Endothelial cell of umbilical vein (primary cell): Measurements from ENCODE around the gene KCMF1.

DNA sequence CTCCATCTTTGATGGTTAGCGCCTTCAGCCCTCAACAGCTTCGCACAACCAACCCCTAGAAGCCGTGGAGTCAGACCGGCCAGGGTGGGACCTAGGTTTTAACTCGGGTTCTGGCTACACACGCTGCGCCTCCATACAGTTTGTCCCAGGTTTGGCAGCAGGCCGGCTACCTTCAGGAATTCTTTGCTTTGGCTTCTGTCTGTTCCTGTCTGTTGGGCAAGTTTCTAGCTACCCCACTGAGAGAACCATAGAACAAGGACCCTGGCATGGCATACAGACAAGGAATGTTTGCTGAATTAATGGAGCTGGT, 3.4 kb downstream of the PCGF1 start:
- PRO-cap: no peak
CAGE:
- cytosol, long polyA minus RNA: no peak
- cytosol, long polyA plus RNA: no peak
- long polyA plus RNA: no peak
- nucleus, long polyA minus RNA: no peak
- nucleus, long polyA plus RNA: no peak

GRCh38 chr2:74515418-74516684, 1.6 kb downstream of the TLX2 start:
- PRO-cap: unidirectional peak, minus-strand start at chr2:74516392
CAGE:
- cytosol, long polyA minus RNA: no peak
- cytosol, long polyA plus RNA: no peak
- long polyA plus RNA: no peak
- nucleus, long polyA minus RNA: no peak
- nucleus, long polyA plus RNA: no peak

GRCh38 chr2:74553556-74553867, 230 bp downstream of the LOXL3 start:
- PRO-cap: no peak
CAGE:
- cytosol, long polyA minus RNA: no peak
- cytosol, long polyA plus RNA: no peak
- long polyA plus RNA: no peak
- nucleus, long polyA minus RNA: no peak
- nucleus, long polyA plus RNA: no peak

- PRO-cap: no peak
CAGE:
- cytosol, long polyA minus RNA: no peak
- cytosol, long polyA plus RNA: no peak
- long polyA plus RNA: no peak
- nucleus, long polyA minus RNA: no peak
- nucleus, long polyA plus RNA: no peak
Observed at GRCh38 chr2:74718942-74719664, 65.1 kb downstream of the SEMA4F start.

GRCh38 chr2:74881250-74881865, 47.4 kb downstream of the HK2 start:
- PRO-cap: no peak
CAGE:
- cytosol, long polyA minus RNA: no peak
- cytosol, long polyA plus RNA: no peak
- long polyA plus RNA: no peak
- nucleus, long polyA minus RNA: no peak
- nucleus, long polyA plus RNA: no peak

GRCh38 chr2:74919784-74920330, 38.6 kb upstream of the POLE4 start:
- PRO-cap: no peak
CAGE:
- cytosol, long polyA minus RNA: no peak
- cytosol, long polyA plus RNA: no peak
- long polyA plus RNA: no peak
- nucleus, long polyA minus RNA: no peak
- nucleus, long polyA plus RNA: no peak

- PRO-cap: no peak
CAGE:
- cytosol, long polyA minus RNA: no peak
- cytosol, long polyA plus RNA: no peak
- long polyA plus RNA: no peak
- nucleus, long polyA minus RNA: no peak
- nucleus, long polyA plus RNA: no peak
Observed at GRCh38 chr2:75416456-75417355, 144.0 kb downstream of the EVA1A start.

GRCh38 chr2:75428761-75429030, 132.0 kb downstream of the EVA1A start:
- PRO-cap: no peak
CAGE:
- cytosol, long polyA minus RNA: no peak
- cytosol, long polyA plus RNA: no peak
- long polyA plus RNA: no peak
- nucleus, long polyA minus RNA: no peak
- nucleus, long polyA plus RNA: no peak

GRCh38 chr2:75551341-75551920, 9.3 kb downstream of the EVA1A start:
- PRO-cap: no peak
CAGE:
- cytosol, long polyA minus RNA: no peak
- cytosol, long polyA plus RNA: no peak
- long polyA plus RNA: start-site peak on the minus strand at chr2:75551418-75551556, 7 and 8 reads in 2 replicates
- nucleus, long polyA minus RNA: no peak
- nucleus, long polyA plus RNA: no peak

DNA sequence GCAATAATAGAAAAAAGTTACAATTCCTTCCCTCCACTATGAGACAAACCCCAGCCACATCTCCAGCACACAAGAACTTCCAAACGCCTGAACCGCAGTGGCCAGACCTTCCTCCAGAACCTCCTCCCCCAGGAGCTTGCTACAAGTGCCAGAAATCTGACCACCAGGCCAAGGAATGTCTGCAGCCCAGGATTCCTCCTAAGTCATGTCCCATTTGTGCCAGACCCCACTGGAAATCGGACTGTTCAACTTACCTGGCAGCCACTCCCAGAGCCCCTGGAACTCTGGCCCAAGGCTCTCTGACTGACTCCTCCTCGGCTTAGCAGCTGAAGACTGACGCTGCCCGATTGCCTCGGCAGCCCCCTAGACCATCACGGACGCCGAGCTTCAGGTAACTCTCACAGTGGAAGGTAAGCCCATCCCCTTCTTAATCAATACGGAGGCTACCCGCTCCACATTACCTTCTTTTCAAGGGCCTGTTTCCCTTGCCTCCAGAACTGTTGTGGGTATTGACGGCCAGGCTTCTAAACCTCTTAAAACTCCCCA, 431.6 kb downstream of the LRRTM4 start:
- PRO-cap: no peak
CAGE:
- cytosol, long polyA minus RNA: no peak
- cytosol, long polyA plus RNA: no peak
- long polyA plus RNA: no peak
- nucleus, long polyA minus RNA: no peak
- nucleus, long polyA plus RNA: no peak

GRCh38 chr2:79119941-79120387, 324 bp upstream of the REG1A start:
- PRO-cap: no peak
CAGE:
- cytosol, long polyA minus RNA: no peak
- cytosol, long polyA plus RNA: no peak
- long polyA plus RNA: no peak
- nucleus, long polyA minus RNA: no peak
- nucleus, long polyA plus RNA: no peak

- PRO-cap: no peak
CAGE:
- cytosol, long polyA minus RNA: no peak
- cytosol, long polyA plus RNA: no peak
- long polyA plus RNA: no peak
- nucleus, long polyA minus RNA: no peak
- nucleus, long polyA plus RNA: no peak
Observed at GRCh38 chr2:80489671-80490155, 185.2 kb upstream of the LRRTM1 start.

- PRO-cap: no peak
CAGE:
- cytosol, long polyA minus RNA: no peak
- cytosol, long polyA plus RNA: no peak
- long polyA plus RNA: no peak
- nucleus, long polyA minus RNA: no peak
- nucleus, long polyA plus RNA: no peak
Observed at GRCh38 chr2:80759075-80759461, 454.5 kb upstream of the LRRTM1 start.

- PRO-cap: no peak
CAGE:
- cytosol, long polyA minus RNA: no peak
- cytosol, long polyA plus RNA: no peak
- long polyA plus RNA: no peak
- nucleus, long polyA minus RNA: no peak
- nucleus, long polyA plus RNA: no peak
Observed at GRCh38 chr2:81304452-81304788, 999.9 kb upstream of the LRRTM1 start.

- PRO-cap: no peak
CAGE:
- cytosol, long polyA minus RNA: no peak
- cytosol, long polyA plus RNA: no peak
- long polyA plus RNA: no peak
- nucleus, long polyA minus RNA: no peak
- nucleus, long polyA plus RNA: no peak
Observed at GRCh38 chr2:81734784-81735181, 1430.2 kb upstream of the LRRTM1 start.

DNA sequence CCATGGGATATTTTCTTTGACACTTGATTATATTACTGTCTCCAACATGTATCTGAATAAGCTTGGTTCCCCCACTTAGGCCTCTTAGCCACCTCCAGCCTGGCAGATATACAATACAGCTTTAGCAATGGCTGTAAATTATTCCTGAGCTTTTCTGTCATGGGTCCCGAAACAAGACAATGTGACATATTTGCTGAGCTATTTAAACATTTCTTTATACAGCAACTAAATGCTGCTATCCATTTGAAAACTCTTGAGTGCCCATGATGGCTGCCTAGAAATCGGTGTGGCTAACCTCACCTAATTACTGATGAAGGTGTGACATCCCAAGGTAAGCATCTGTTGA, 406.1 kb downstream of the SUCLG1 start:
- PRO-cap: no peak
CAGE:
- cytosol, long polyA minus RNA: no peak
- cytosol, long polyA plus RNA: no peak
- long polyA plus RNA: no peak
- nucleus, long polyA minus RNA: no peak
- nucleus, long polyA plus RNA: no peak

DNA sequence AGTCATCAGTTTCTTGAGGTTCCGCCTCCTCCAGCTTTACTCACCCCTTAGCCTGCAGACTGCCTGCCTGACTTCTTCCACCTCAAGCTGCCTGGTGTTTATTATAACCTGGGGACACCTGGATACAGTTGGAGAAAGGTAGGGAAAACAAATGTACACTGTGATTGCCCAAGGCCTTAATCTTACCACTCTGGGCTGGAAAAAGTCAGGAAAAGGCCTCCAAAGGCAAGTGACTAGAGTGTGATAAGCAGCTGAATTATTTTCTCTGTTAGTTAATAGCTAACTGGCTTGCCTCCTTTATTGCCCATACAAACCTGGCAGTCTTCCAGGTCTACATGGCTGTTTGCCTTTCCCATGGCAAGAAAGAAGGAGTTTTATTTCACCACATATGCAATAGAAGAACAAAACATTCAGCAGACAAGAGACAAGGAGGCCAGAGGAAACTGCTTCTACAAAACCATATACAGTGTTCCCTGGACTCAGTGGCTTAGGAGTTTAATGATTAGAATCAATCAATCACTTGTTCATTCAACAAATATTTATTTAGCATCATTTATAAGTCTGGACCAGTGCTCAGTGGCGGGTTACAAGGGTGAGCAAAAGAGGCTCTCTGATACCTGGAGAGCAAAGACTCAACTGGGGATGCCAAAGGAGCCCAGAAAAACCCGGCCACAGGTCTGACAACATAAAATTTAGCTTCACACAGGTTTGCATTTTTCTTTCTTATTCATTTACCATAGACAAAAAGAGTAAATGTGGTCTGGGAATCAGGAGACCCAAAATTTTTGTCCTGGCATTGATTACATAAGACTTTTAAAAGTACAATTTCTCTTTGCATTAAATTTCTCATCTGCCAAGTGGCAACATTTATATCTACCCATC, 27.5 kb upstream of the SUCLG1 start:
- PRO-cap: no peak
CAGE:
- cytosol, long polyA minus RNA: no peak
- cytosol, long polyA plus RNA: no peak
- long polyA plus RNA: no peak
- nucleus, long polyA minus RNA: no peak
- nucleus, long polyA plus RNA: no peak

DNA sequence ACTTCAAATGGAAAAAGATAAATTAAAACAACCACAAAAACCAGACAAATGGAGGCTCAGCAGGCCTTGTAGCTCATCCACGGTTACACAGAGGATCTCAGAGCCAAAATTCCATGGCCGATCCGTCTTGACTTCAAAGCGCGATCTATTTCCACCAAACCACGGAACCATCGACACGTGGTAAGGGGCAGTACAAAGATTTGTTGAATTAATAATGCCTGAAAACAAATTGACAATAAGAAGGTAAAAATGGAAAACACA, 1.0 kb upstream of the KCMF1 start:
- PRO-cap: no peak
CAGE:
- cytosol, long polyA minus RNA: no peak
- cytosol, long polyA plus RNA: no peak
- long polyA plus RNA: no peak
- nucleus, long polyA minus RNA: no peak
- nucleus, long polyA plus RNA: no peak

DNA sequence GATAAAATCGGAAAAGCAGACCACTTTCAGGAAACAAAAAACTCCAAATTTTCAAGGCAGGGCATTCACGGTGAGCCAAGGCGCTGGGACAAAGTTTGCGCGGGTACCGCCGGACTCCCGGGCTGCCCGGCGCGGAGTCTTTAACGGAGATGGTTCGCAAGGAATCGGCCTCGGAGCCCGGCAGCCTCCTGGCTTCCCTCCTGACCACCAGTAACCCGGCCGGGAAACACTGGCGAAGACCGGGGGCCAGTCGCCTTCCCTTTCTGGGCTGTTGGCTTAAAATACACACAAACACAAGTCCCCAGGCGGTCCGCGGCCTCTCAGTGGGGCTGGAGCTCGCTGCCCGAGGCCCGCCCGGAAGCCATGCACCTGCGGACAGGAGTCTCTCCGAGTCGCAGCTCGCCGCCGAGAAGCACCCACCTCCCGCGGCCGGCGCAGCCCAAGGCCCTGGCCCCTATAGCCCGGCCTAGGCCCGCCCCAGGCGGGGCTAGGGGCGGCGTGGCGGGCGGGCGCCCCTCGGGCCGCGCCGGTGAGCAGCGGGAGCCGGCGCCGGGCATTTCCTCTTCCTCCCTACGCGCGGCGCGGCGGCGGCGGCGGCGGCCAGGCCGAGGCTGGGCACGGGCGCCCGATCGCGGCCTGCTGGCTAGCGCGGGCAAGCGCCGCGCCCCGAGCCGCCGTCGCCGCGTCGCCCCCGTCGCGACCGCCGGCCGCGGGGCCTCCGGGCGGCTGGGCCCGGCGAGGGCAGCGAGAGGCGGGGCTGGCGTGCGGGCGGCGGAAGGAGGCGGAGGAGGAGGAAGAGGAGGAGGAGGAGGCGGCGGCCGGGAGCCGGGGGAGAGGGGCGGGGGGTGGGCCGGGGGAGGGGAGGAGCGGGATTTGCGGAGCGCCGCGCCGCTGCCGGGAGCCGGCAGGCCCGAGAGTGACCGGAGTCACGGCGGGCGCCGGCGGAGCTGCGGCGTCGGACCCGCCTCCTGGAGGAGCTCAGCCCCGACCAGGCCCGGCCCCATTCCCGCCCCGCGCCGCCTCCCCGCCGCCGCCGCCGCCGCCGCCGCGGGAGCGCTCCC, at the start of gene KCMF1:
KCMF1 (plus strand) TSS at position 907 of the 1,061 bp plus-strand sequence.
- PRO-cap: bidirectional peak, plus-strand start at position 557 of the sequence, minus-strand start at position 434 of the sequence; bidirectional peak, plus-strand start at position 907 of the sequence, minus-strand start at position 702 of the sequence
CAGE:
- cytosol, long polyA minus RNA: start-site peak on the plus strand centred at position 862 of the sequence, 18 bp wide, 10 reads
- cytosol, long polyA plus RNA: no peak
- long polyA plus RNA: no peak
- nucleus, long polyA minus RNA: start-site peak on the minus strand centred at position 109 of the sequence, 21 bp wide, 19 reads; start-site peak on the minus strand centred at position 423 of the sequence, 18 bp wide, 31 reads; start-site peak on the minus strand centred at position 687 of the sequence, 38 bp wide, 13 reads; start-site peak on the plus strand centred at position 911 of the sequence, 127 bp wide, 98 reads
- nucleus, long polyA plus RNA: no peak

- PRO-cap: no peak
CAGE:
- cytosol, long polyA minus RNA: no peak
- cytosol, long polyA plus RNA: no peak
- long polyA plus RNA: no peak
- nucleus, long polyA minus RNA: no peak
- nucleus, long polyA plus RNA: no peak
Observed at GRCh38 chr2:84991292-84991900, 20.4 kb downstream of the KCMF1 start.